Mononuclear cell (primary cell): ENCODE results near the genes TSNAXIP1 and PSMB10.

DNA sequence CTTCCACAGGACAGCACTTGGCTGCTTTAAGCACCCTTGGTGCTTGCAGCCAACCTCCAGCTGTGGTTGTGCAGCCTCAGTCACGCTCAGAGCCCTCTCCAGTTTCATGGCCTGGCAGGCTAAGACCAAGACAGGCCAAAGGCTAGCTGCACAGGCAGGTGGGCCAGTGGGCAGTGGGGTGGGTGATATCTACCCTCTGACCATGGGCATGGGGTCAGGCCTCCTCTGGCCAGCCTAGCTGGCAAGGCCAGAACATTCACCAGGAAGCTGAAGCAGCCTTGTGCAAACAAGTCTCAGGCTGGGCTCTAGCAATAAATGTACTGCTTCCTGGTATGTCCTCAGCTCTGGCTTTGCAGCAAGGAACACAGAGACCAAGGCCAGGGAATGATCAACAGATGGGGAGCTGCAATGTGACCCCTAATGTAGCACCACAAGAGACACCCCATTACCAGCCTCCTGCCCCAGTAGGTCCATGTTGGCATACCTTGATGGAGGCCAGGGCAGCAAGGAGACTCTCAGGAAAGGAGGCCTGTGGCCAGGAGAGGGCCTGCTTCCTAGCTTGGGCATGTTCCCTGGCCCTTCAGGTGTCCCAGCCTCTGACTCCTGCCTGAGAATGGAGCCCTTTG is 20.9 kb downstream of the HSD11B2 start:
- RRBS: no CpG with 5 or more reads among the region's 1 CpG

GRCh38 chr16:67456307-67457229 is 24.4 kb downstream of the ATP6V0D1 start:
- RRBS: 91% methylated on average over 2 of the region's 8 CpGs

- RRBS: no CpG with 5 or more reads among the region's 8 CpGs
Observed at GRCh38 chr16:67514311-67514766, 14.3 kb upstream of the RIPOR1 start.

GRCh38 chr16:67529614-67530878 is 1.4 kb downstream of the RIPOR1 start:
- RRBS: 5% methylated on average over 21 of the region's 63 CpGs

DNA sequence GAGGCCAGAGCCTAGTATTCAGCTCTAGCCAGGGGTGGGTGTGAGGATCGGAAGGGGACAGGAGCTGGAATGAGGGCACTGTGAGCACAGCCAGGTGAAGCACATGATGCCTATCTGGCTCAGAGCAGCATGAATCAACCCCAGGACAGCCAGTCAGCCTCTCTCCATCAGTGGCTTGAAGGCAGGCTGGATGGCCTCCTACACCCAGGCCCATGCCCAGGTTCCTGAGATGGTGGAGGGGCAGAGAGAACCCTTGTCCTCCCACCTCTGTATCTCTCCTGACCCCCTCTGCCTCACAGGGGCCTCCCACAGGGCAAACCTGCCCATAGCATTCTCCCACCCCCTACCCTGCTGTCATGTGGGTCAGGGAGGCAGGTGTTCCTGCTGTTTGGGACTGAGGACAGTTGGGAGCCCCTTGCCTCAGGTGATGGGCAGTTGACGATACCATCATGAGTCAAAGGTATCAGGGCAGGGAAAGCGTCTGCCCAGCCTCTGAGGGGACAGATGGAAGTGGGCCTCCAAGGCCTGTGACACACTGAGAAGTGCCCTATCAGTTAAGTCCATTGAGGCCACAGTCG is 13.7 kb upstream of the CTCF start:
- RRBS: no CpG with 5 or more reads among the region's 4 CpGs

GRCh38 chr16:67719818-67720589 is 888 bp upstream of the GFOD2 start:
- RRBS: no CpG with 5 or more reads among the region's 6 CpGs

DNA sequence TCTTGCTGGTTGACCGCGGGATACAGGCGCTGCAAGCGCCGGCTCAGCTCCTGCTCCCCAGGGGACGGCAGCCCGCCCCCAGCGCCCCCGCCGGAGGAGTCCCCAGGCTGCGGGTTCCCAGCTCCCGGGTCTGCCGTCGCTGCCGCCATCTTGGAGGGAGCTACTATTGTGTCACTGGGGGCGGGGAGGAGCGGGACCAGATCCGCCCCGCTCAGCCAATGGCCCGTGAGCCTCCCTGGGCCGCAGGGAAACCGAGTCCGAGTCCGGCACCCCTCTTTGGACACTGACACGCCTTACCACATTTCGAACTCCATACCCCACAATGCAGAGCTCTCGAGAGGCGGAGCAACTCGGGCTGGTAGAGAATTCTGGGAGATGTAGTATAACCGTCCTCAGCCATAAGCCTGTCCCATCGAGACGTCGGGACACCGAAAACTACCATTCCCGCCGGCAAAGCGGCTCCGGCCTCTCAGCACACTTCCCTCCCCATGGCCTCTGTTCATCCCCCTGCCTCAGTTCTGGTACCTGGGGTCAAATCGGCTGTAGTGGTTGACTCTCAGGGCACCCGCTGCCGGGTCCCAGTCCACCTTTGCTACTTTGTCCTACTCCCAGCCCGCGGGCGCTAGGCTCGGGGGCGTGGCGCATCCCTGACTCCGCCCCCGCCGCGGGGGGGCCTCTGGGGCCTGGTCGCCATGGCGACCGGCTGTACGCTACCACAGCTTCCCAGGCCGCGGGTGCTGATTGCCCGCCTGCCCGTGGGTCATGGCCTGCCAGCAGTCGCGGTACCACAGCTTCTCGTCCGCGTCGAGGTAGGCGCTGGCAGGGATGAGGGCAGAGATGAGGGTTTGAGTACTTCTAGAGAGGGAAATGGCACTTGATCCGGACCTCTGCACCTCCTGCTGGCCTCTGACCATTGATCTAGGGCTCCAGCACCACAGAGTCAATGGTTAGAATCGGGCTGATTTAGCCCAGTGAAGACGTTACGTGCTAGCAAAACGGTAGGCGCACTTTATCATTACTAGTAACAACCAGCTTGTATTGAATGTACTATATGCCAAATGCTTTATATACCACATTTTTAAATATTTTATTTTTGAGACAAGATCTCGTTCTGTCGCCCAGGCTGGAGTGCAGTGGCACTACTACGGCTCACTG is at the start of gene TSNAXIP1:
Gene TSNAXIP1 (plus strand): TSS at position 502 of the 1,155 bp plus-strand sequence.
- RRBS: 4% methylated on average over 13 of the region's 75 CpGs

GRCh38 chr16:67825113-67825505 is 17.0 kb upstream of the THAP11 start:
- RRBS: no CpG with 5 or more reads among the region's 8 CpGs

DNA sequence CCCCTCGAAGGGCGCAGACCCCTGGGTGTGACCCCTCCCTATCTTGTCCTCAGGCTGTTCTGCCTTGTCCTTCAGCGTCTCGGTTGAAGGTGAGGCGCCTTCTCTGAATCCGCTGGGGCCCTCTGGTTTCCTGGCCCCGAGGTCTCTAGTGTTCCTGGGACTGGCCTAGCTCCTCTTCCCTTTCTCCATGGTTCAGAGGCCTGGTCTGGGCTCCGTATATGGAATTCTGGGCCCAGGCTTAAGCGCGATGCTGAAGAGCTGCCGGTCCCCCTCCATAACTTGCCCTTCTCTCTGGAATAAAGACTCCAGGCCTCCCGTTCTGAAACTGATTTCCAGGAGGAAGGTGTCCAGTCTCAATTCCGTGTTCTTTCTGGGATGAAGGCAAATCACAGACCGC is 631 bp downstream of the EDC4 start:
- RRBS: no CpG with 5 or more reads among the region's 14 CpGs

DNA sequence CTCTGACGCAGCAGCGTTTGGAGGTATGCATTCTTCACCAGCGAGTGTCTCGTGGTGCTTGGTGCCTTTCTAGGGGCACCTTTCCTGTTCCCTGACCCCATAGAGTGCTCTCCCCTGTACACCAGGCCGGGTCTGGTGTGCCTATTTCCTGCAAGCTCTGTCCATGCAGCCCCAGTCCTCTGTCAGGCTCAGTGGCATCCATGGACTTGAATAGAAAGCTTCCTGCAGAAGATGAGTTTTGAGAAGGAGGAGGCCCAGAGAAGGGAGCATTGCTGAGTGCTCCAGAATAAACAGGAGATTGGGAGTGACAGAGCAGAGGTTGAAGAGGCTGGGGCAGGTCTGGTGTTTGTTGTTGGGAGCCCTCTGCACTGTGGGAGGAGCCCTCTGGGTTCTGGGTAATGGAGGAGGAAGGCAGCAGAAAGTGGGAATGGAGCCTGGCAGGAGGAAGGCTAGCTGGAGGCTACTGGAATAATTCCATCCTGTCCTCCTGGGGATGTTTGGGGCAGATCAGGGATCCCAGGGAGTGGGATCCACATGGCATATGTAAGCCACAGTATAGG is 15.4 kb downstream of the CTRL start:
- RRBS: no CpG with 5 or more reads among the region's 5 CpGs

DNA sequence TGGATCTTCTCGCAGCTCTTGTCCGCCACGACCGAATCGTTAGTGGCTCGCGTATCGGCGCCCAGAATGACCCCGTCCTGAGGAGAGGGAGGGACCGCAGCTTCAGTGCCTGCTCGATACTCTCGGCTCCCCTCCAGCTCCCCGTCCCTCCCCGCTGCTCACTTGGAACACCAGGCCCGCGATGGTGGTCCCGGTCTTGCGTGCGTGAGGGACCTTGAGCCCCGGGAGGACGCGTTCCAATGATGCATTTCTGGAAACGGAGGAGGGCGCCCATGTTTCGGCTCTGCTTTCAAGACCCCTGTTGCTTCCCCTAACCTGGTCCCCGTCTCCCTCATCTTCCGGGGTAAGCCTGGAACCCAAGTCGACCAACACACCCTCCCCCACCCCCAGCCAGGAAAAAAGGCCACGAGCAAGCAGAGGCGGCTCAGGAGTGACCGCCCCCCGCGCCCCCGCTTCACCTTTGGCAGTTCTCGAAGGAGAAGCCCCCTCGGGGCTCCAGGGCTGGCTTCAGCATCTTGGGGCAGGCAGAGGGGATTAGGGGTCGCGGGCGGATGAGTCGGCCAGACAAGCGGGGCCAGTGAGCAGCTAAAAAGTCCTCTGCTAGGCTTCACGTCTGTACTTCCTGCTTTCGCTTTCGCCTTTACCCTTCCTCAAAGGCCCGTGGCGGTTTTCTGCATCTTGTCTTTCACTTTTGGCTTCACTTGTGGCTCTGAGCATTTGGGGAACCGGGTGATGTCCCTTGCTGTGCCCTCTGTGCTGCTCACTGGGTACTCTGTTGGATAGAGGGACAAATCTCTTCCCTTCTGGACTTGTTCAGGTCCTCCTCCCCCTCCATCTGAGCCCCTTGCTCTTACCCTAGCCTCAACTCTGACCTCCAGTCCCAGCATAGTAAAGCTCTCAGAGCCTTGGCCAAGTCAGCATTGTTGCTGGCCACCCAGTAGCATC is at the start of gene PSMB10:
Gene PSMB10 (minus strand): TSS at position 615 of the 945 bp plus-strand sequence.
- RRBS: 5% methylated on average over 5 of the region's 48 CpGs

DNA sequence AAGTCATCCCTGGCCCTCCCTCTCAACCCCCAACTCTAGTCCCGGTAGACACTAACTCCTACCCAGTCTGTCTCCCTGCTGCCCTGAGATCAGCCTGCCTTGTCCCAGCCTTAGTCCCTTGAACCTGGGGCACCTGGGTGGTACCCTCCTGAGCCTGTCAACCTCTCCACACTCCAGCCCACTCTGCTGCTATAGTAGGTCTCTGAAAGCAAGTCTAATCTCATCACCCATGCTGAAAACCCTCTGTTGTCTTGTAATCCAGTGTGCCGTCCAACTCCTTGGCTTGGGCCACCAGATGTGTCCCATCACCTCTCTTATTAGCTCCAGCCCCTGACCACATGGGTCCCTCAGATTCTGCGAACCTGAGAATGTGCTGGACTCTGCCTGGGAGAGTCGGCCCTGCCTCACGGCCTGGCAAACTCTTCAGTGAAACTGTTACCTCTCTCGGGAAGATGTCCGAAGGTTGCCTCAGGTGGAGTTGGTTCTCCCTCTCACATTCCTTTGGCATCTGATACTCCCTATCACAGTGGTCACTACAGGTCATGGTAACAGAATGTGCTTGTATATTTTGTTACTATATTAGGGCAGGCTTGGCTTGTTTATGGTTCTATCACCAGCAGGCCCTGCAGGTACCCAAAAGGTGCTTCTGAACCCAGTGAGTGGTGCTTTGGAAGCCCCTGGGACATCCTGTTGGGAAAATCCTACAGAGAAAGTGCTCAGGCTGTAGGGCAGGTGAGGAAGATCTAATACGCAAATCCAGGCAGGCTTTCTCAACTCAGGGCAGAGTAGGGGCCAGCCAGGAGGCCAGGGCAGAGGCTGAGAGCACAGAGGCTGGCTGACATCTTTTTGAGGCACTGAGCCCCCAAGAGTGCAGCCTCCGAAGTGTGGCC is 9.8 kb downstream of the SLC12A4 start:
- RRBS: no CpG with 5 or more reads among the region's 9 CpGs

DNA sequence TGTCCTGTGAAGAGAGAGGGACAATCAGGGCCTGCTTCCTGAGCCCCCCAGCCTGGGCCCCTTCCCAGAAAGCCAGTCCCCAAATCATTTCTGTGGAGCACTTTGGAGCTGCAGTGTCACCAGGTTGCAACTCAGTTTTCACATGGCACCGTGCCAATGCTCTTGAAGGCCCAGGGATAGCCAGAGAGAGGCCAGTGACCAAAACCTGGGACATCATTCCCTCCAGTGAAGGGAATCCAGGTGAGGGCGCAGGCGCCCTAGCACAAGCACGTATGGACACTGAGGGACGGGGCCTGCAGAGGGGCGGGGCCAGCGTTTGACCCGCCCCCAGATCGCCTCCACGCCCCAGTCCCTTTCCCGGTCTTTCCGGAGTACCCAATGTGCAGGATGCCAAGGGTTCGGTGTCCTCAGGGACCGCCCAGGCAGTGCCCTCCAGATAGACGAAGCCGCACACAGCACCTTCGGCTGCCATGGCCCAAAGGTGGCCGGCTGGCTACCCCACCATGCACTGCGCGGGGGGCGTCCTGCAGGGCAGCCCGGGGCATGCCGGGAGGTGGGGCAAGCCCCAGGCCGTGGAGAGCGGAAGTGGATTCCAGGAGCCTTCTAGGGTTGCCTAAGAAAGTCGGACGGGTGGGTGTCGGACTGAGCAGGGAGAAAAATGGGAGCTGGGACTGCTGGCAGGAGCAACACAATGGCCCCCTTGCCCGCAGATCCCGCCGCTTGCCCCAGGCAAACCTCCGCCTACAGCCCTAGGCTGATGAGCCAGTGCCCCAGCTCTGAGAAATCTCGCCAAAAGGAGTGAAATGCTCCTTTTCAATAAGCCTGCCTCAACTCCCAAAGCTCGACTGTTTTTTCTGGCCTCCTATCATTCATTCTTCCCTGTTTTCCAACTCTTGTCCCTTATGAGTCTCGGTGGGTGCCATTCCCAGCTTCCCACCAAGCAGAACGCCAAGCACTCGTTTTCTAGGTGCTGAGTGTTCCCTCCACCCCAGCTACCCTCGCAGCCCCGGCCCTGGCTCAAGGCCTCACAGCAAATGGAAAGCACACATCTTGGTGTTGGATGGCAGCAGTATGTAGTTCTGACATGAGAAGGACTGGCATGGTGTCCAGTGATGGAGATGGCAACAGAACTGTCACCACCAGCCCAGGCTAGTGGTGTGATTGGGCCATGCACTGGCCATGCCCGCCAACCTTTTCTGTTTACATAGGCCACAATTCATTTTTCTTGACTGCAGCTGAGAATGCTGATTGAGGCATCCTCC is 4.5 kb downstream of the SLC12A4 start:
- RRBS: 48% methylated on average over 7 of the region's 40 CpGs

DNA sequence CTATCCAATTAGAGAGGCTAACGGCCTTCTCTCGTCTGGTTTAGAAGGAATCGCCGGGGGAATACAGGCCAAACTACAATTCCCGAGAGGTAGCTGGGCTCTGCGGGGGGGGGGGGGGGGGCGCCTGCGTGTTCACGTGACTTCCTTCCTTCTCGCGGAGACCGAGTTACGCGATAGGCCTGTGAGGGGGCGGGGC is 180 bp upstream of the NFATC3 start:
- RRBS: 2% methylated on average over 4 of the region's 15 CpGs

DNA sequence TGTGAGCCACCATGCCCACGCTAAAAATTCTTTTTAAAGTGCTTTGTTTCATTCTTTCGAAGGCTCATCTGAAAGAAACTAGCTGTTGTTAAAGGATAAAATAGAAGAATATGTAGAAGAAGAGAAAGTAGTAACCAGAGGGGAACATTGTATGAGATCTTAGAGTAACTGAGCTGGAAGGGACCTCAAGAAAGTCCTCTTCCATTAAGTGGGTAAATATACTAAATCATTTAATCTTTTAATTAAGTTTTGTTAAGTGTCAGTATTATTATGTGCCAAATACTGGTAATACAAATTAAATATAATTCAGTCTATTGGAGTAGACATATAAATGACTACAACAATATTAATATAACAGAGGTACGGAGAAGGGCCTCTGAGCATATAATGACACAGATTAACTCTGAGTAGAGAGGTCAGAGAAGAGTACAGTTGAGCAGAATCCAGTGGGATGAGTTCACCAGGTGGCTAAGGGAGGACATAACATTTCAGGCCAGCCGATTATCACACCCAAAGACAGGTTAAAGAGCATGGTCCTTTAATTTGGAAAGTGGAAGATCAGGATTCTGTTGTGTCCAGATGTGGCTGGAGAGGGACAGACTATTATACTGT is 11.2 kb downstream of the NFATC3 start:
- RRBS: no CpG with 5 or more reads among the region's 4 CpGs

DNA sequence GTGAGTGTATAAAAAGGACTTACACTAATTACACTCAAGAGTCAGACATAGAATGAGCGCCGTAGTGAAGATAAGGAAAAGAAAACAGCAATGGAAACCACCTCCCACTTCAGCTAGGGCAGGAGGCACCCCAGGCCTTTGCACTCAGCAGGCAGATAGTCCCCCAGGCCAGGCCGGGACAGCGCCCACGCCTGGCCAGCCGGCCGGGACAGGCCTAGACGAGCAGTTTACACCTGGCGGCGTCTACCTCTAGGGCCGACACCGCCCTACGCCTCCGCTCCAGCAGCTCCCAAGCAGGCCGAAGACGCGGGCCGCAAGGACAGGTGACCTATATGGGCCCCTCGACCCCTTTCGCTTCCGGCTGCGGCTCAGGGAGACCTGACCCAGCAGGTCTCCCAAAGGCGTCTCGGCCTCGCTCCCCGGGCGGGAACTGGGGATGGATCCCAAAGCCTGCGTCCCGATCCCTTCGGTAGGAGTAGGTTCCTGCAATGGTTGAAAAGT is 943 bp downstream of the ESRP2 start:
- RRBS: 96% methylated on average over 6 of the region's 30 CpGs

- RRBS: 80% methylated on average over 1 of the region's 33 CpGs
Observed at GRCh38 chr16:68258810-68260121, 5.1 kb upstream of the SLC7A6 start.

- RRBS: no CpG with 5 or more reads among the region's 6 CpGs
Observed at GRCh38 chr16:68375193-68375596, 64.4 kb downstream of the PRMT7 start.

- RRBS: no CpG with 5 or more reads among the region's 12 CpGs
Observed at GRCh38 chr16:68470387-68471152, 22.3 kb upstream of the SMPD3 start.